Mesenchymal stem cell of the bone marrow (primary cell): ENCODE results near the gene GPATCH1.

DNA sequence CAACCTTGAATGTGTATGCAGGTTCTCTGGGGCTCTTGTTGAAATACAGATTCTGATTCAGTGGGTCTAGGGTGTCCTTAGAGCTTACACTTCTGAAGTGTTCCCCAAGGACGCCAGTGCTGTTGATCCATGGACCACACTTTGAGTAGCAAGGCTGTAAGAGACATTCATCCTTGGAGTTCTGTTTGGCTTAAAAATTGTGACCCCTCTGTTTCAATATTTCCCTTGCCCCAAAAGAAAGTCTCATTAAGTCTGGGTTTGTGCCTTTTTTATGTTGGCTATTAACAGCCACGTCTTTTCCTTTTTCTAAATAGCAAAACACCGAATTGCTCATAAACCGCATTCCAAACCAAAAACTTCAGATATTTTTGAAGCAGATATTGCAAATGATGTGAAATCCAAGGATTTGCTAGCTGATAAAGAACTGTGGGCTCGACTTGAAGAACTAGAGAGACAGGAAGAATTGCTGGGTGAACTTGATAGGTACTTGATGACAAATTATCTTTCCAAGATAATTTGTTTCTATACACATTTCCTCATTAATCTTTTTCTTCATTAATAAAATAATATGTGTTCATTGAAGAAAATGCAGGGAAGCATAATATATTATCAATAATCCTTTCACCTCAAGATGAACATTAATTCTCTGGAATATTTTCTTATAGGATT, 65.3 kb downstream of the URI1 start:
- CAGE, long polyA plus RNA, result no peak

DNA sequence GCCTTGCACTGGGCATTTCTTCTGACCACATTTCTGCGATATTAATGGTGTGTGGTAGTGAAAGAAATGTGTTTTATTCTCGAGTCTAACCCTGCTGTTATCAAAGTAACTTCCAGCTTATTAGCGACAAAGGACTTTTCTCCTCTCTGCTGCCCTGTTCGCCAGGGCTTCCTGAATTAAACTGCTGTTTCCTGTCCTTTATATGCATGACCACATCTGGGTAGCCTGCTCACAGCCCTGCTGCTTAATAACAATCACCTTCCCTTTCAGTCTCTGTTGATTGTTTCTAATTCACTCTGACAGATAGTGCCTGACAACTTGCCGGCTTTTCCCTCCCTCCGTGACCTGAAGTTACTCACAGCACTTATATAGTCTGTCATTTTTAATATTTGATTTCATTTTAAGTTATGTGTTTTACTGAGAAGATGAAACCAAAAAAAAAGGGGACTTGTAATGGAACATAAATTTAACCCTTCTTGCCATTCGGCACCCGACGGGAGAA, 11.4 kb upstream of the ZNF536 start:
- CAGE, long polyA plus RNA, result no peak

DNA sequence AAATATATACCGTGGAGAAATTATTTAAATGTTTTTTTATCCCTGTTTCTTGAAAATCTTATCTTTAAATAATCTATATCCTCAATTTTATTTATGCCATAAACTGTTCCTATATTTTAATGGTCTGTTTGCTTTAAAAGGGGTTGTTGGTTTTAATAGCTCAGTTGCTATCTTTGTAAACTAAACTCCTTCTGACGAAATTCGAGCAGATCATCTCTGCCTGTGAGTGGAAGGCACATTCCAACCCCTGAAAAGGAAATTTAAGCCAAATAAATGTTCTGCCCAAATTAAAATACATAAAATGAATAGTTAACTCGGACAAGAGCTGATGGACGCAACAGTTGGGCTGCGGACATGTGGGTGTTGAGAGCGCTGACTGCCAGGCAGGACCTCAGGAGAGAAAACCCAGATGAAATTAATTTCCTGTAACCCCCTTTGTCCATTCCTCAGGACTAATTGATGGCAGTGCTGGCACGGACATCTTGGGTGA, 86.6 kb downstream of the TSHZ3 start:
- CAGE, long polyA plus RNA, result no peak

DNA sequence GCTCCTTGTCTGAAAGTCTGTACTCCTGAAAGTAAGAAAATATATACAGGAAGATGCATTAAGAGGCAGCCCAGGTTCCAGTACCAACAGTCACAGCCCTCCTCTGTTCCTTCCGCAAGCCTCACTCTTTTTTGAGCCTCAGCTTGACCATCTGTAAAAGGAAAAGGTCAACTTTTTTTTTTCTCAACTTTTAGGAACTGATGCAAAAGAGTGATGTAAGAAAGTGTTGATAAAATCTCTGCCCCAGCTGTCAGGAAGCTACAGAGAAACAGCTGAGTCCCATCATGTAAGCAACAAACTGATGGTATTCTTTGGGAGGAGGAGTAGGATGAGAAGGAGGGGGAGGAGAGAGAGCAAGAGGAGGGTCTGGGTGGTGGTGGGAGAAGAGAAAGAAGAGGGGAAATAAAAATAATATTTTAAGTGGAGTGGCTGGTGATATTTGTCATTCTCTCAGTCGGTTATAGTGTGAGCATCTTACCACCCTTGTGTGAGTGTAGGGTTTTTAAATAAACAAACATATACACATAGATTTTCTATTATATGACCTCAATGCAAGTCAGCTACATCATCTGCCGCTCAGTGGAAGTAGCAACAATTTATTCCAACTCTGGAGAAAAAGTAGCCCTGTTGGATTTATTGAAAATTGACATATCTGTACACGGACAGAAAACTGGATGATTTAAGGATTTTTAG, 234.0 kb upstream of the TSHZ3 start:
- CAGE, long polyA plus RNA, result no peak

DNA sequence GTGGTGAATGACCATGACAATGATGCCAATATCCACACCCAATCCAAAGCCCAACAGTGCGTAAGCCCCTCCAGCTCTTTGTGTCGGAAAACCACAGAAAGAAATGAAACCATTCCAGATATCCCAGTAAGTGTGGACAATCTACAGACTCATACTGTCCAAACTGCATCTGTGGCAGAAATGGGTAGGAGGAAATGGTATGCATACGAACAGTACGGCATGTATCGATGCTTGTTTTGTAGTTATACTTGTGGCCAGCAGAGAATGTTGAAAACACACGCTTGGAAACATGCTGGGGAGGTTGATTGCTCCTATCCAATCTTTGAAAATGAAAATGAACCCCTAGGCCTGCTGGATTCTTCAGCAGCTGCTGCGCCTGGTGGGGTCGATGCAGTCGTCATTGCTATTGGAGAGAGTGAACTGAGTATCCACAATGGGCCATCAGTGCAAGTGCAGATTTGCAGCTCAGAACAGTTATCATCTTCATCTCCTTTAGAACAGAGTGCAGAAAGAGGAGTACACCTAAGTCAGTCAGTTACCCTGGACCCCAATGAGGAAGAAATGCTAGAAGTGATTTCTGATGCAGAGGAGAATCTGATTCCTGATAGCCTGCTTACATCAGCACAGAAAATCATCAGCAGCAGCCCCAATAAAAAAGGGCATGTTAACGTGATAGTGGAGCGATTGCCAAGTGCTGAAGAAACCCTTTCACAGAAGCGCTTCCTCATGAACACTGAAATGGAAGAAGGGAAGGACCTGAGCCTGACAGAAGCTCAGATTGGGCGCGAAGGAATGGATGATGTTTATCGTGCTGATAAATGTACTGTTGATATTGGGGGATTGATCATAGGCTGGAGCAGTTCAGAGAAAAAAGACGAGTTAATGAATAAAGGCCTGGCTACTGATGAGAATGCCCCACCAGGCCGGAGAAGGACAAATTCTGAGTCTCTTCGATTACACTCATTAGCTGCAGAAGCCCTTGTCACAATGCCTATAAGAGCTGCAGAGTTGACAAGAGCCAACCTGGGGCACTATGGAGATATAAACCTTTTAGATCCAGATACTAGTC, 8.3 kb downstream of the ZNF507 start:
- CAGE, long polyA plus RNA, result no peak

GRCh38 chr19:32388208-32389006, 17.2 kb upstream of the DPY19L3 start:
- CAGE, long polyA plus RNA, result no peak

- CAGE, long polyA plus RNA, result no peak
Observed at GRCh38 chr19:32649904-32650157, 25.1 kb downstream of the ANKRD27 start.

- CAGE, long polyA plus RNA, result no peak
Observed at GRCh38 chr19:32677172-32677644, 1.6 kb downstream of the RGS9BP start.

DNA sequence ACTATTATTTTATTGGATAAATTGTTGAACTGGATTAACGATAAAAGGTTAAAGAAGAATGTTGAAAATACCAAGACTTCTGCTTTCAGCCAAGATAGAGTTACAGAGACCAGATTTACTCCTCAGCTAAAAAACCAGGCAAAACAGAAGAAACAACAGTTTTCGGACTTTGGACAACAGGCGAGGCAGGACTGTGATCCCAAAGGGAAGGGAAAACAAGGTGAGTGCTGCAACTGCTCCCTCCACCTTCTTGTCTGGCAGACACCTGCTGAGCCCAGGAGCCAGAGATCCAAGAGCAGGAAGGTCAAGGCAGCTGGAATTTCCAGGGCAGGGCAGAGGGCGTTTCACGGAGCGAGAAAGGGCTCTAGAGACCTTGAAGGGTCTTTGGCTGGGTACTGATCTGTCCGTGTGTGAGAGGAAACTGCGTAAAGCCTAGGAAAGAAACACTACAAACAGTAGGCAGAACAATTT, 32.9 kb upstream of the SLC7A9 start:
- CAGE, long polyA plus RNA, result no peak

DNA sequence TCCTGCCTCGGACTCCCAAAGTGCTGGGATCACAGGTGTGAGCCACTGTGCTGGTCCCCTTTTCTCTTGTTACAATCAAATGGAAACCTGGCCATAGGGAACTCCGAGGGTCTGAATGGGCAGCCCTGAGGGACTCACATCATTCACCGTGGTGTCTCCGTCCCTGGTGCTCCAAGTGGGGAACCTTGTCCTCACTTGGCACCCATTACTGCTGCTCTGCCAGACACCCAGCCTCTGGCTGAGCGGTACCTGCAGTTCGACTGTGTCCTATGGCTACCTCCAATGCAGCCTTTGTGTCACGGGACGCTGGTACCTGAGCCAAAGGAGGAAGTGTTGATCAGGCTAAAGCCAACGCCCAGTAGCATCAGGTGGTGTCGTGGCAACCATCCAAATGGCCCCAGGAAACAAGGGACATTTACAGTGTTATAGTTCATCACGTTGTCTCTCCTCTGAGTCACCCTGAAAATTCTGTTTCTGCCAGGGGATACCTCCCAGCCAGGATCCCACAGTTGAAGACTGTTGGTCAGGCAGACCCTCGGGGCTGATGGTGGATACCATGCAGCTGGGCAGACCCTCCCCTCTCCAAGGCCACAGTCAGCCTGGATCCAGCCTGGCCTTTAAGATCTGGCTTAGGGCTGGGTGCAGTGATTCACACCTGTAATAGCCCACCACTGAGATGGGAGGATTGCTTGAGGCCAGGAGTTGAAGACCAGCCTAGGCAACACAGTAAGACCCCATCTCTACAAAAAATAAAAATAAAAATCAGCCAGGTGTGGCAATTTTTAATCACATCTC, 10.0 kb downstream of the RHPN2 start:
- CAGE, long polyA plus RNA, result no peak

DNA sequence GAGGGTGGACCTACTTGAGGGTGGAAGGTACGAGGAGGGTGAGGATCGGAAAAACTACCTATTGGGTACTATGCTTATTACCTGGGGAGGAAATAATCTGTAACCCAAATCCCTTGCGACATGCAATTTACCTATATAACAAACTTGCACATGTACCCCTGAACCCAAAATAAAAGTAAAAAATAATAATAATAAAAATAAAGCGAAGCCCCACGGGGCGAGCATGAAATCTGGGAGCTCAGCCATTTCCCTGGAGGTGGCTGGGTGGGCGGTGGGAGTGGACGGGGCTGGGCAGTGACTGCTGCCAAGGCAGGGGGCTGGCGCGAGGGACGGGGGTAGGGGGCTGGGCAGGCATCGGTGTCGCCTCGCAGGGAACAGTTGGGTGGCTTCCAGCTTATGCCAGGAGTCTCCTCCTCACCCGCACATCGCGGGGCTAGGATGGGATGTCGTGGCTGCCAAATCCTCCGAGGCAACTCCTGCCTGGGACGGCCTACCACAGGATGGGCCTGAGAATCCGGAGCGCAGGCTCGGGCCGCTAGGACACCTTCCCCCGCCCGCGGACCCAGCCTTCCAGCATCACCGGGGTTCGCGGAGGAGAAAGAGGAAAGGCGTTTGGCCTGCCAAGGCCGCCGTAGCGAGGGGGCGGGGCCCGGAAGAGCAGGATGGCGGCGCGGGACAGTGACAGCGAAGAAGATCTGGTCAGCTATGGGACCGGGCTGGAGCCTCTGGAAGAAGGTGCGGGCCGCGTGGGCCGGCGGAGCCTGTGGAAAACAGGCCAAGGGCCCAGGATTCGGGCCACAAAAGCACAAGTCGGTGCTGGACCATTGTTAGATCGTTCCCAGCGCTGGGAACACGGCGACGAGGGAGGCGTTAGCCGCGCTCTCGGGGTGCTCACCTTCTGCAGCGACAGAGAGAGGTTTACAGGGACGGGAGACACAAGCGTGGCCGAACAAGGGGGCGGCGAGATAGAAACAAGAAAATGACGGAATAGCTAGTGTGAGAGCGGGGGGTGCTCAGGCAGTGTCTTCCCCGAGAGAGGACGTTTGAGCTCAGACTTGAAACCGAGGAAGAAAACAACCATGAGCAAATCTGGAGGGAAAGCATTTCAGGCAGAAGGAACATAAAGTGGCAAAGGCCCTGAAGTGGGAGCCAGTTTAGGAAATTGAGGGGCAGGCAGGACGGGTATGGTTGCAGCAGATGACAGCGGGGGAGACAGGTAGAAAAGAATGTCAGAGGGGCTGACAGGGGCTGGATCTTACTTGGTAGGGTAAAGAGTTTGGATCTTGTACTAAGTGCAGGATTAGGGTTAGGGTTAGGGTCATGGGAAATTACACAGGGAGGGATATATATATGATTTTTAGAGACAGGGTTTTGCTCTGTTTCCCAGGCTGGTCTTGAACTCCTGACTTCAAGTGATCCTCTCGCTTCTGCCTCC, at the start of gene GPATCH1:
Gene GPATCH1, plus strand, starts transcription at position 650 of the 1,435 bp plus-strand sequence.
- CAGE, long polyA plus RNA, result no peak

- CAGE, long polyA plus RNA, result no peak
Observed at GRCh38 chr19:33194919-33195896, 1.1 kb downstream of the LRP3 start.

DNA sequence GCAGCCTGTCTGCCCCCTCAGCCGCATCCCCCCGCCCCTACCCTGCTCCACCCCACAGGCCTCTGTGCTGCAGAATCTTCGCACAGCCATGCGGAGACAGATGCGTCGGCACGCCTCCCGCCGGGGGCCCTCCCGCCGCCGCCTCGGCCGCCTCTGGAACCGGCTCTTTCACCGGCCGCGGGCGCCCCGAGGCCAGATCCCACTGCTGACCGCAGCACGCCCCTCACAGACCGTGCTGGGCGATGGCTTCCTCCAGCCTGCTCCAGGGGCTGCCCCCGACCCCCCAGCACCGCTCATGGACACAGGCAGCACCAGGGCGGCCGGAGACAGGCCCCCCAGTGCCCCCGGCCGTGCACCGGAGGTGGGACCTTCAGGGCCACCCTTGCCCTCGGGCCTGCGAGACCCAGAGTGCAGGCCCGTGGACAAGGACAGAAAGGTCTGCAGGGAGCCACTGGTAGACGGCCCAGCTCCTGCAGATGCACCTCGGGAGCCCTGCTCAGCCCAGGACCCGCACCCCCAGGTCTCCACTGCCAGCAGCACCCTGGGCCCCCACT, 12.9 kb downstream of the LRP3 start:
- CAGE, long polyA plus RNA, result no peak

DNA sequence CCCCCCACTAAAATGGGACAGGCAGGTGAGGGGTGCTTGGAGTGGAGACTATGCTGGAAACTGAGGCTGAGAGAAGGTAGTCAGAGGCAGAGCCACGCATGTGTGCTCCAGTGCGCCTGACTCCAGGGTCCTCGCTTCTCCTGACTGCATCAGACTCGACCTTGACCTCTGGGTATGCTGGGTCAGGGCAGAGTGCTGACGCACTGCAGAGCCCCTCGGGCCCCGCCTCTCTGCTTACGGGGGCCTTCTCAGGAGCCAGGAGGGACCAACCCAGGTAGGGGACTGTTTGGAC, 22.8 kb upstream of the SLC7A10 start:
- CAGE, long polyA plus RNA, result no peak

GRCh38 chr19:33273803-33274902, 28.2 kb downstream of the CEBPA start:
- CAGE, long polyA plus RNA, result no peak

DNA sequence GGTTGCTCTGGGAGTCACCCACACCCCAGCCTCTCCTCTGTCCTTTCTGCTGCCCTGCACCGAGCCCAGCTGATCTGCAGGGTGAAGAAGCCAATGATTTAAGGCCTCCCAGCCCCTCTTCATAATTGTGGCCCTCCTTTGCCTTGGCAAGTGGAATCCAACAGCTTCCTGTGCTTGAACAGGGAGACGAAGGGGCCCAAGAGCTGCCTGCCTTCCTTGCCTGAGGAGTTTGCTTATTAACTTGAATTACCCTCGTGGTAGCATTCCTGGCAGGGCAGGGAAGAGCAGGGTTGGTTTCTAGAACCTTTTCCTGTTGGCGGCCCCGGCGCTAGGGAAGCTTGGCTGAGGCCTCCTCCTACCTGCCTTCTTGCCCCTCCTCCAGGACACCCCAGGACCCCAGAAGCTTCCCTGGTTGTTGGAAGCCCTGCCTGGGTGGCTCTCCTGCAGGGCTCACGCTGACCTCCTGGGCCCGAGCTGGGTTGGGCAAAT, 10.9 kb downstream of the CEBPA start:
- CAGE, long polyA plus RNA, result no peak

GRCh38 chr19:33293329-33293678, 9.0 kb downstream of the CEBPA start:
- CAGE, long polyA plus RNA, result no peak

DNA sequence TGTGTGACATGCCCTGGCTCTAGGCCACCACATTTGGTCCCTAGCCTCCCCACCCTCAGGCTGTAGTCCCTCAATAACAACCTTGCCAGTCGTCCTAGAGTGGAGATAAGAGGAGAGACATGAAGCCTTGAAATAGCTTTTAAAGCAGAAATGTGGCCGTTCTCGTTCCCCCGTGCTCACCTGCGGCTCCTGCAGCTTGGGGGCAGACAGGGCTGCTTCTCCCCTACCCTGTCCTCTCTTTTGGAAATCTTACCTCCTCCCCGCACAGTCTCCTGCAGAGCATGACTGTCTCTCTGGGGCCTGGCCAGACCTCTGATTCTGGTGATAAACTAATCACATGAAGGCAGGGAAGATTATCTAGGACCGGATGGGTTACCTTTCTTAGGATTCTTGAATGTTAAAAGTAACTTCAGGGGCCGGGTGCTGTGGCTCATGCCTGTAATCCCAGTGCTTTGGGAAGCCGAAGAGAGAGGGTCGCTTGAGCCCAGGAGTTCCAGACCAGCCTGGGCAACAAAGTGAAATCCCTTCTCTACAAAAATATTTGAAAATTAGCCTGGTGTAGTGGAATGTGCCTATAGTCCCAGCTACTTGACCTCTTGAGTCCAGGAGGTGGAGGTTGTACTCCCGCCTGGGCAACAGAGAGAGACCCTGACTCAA, 8.2 kb downstream of the CEBPA start:
- CAGE, long polyA plus RNA, result no peak

DNA sequence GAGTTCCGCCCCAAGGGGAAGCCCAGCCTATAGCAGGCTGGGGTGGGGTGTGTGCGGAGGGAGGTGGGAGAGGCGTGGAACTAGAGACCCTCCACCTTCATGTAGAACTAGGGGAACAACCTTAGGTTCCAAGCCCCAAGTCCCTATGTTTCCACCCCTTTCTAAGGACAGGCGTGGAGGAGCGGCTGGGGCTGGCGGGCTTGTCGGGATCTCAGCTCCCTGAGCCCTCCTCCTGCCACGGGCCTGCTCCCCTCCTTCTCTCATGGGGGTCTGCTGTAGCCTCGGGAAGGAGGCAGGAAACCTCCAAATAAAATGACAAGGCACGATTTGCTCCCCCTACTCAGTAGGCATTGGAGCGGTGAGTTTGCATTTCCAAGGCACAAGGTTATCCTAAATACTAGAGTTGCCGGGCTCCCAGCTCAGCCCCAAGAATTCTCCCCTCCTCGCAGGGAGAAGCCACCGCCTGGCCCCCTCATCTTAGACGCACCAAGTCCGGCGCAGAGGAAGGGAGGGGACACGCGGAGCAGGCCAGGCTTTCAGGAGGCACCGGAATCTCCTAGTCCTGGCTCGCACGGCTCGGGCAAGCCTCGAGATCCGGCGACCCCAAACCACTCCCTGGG, 1.6 kb downstream of the CEBPA start:
- CAGE, long polyA plus RNA, result no peak

- CAGE, long polyA plus RNA, result no peak
Observed at GRCh38 chr19:33392121-33392826, 18.8 kb downstream of the CEBPG start.